Metanephros (tissue), 2 donors: ENCODE data around the gene ZBTB45.

- RAMPAGE, long total RNA: no peak
These were observed 565 bp upstream of the ZNF606 start for GRCh38 chr19:58003001-58003769.

DNA sequence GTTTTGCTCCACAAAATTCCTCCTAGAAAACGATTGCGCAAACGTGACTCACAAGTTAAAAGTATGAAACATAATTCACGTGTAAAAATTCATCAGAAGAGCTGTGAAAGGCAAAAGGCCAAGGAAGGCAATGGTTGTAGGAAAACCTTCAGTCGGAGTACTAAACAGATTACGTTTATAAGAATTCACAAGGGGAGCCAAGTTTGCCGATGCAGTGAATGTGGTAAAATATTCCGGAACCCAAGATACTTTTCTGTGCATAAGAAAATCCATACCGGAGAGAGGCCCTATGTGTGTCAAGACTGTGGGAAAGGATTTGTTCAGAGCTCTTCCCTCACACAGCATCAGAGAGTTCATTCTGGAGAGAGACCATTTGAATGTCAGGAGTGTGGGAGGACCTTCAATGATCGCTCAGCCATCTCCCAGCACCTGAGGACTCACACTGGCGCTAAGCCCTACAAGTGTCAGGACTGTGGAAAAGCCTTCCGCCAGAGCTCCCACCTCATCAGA, 16.2 kb upstream of the ZNF544 start:
- RAMPAGE, long total RNA: no peak

GRCh38 chr19:58439691-58440012, 301 bp downstream of the ZNF132 start:
- RAMPAGE, long total RNA: no peak

- RAMPAGE, long total RNA: no peak
These were observed 9.8 kb downstream of the SLC27A5 start for GRCh38 chr19:58501970-58502475.

DNA sequence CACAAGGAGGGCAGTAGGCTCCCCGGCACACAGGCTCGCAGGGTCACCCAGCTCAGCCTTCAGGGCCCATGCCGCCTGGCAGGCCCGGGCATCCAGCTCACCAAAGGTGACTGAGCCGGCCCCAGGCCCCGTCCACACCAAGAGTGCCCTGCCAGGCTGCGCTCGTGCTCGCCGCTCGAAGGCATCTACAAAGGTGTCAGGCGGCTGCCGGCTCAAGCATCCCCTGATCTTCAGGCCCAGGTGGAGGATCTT, 447 bp downstream of the SLC27A5 start:
- RAMPAGE, long total RNA: no peak

DNA sequence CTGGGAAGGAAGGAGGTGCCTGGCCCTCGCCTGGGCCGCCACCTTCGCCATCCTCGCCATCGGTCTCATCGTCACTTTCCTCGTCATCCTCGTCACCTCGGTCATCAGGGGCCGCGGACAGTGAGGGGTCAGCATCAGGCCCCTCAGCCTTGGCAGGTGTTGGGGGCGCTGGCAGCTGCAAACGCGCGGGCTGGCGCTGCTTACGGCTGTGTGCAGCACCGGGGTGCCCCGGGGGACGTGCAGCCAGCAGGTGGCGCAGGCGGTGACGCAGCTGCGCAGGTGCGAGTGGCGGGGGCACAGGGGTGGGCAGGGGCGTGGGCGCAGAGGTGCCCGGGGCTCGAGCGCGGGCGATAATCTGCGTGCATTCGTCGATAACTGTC, 2.7 kb downstream of the ZBTB45 start:
- RAMPAGE, long total RNA: no peak

GRCh38 chr19:58519450-58520494, at the start of gene ZBTB45:
TSS of gene ZBTB45 (minus strand) at chr19:58519810.
- RAMPAGE, long total RNA: no peak

GRCh38 chr19:58545666-58546193, 1.9 kb downstream of the TRIM28 start:
- RAMPAGE, long total RNA: no peak

DNA sequence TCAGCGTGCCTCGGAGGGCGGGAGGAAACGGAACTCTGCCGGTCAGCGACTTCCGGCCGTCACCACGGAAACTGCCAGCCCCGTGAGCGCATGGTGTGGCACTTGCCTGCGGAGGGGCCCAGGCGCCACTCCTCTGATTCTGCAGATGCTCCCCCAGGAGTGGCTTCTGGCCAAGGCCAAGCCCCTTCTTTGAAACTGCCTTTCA, 1.1 kb upstream of the UBE2M start:
- RAMPAGE, long total RNA: no peak